H4 (cell line): ENCODE results near the gene TMEM108.

DNA sequence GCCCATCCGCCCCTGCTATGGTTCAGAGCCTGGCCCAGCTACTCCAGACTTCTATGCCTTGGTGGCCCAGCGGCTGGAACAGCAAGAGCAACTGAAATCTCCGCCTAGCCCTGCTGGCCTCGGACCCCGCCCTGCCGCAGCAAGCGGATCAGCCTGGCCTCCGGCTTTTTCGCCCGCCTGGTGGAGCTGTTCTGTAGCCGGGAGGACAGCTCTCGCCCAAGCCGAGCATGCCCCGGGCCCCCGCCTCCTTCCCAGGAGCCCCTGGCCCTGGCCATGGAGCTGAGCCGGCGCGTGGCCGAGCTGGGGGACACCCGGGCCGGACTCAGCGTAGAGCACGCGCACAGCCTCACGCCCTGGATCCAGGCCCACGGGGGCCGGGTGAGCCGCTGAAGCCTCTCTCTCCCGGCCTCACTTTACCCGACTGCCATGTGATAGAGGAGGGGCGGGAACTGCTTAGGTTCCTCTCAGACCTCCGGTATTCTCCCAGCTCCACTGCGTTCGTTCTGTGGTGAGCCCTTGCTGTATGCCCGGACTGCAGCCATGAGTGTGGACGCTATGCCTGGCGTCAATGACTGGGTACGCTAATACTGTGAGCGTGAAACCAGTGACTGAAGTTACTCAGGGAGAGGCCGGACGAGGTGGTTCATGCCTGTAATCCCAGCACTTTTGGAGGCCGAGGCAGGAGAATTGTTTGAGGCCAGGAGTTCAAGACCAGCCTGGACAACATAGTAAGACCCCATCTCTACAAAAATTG lies 24.2 kb upstream of the MRPL3 start:
- RAMPAGE, long total RNA: no peak

DNA sequence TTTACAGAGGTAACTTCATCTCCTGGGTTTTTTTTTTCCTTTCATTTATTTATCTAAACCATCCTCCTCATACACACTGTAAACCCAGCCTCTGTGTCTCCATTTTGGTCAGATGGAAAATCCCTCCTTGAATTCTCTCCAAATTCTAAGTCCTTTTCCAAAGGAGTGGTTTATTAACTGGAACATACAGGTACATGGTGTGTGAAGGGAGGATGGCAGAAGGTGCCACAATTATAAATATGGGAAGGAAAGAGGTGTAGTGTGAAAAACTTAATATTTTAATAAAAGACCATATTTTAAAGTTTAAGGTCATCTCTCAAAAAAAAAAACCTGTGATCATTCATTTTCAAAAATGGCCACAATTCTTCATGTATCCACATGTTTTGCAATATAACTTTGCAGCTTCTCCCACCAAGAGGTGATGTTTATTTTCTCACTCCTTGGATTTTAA lies 123.8 kb upstream of the CPNE4 start:
- RAMPAGE, long total RNA: no peak

- RAMPAGE, long total RNA: no peak
Measured at GRCh38 chr3:132382727-132383046, 34.6 kb upstream of the DNAJC13 start.

DNA sequence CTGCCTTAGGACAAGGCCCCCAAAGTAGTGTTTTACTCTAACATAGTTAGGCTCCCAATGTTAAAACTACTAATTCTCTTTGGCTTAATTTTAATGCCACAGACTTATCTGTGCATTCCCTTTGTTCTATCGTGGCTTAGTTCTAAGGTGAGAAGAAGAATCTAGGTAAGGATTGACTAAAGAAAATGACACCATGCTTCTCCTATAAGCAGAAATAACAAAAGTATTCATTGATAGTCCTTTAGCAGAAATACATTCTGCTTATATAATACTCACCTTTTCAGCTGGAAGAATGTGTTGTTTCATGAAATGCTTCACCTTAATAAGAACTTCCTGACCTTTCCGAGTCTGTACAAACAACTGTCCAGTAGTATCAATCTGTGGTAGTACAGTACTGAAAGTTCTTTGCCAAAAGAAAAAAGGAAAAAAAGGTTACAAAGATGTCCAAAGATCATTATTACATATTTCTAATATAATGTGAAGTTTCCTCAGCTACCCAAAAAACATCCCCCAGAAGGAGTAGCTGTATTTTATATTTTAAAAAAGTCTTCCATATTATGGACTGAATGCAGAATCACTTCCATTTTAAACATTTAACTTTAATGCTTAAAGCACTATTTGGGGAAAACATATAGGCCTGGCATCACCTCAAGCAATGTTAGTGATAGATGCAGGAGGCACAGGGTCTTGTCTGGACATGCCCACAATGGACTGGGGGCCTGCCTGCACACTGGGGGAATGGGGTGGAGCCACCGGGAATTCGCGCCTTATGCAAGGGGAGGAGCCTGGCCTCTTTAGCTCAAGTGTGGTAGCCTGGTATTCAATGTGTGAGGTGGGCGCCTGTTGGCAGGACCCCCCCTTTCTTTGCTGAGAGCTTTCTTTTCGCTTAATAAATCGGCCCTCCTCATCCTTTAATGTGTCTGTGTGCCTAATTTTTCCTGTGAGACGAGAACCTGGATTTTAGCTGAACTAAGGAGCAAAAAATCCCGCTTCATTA lies 29.6 kb downstream of the ACKR4 start:
- RAMPAGE, long total RNA: no peak

GRCh38 chr3:133037845-133038668 lies at the start of gene TMEM108:
Gene TMEM108 (plus strand): TSS chr3:133038391.
- RAMPAGE, long total RNA: no peak

- RAMPAGE, long total RNA: no peak
Measured at GRCh38 chr3:133413338-133413940, 13.6 kb downstream of the BFSP2 start.

DNA sequence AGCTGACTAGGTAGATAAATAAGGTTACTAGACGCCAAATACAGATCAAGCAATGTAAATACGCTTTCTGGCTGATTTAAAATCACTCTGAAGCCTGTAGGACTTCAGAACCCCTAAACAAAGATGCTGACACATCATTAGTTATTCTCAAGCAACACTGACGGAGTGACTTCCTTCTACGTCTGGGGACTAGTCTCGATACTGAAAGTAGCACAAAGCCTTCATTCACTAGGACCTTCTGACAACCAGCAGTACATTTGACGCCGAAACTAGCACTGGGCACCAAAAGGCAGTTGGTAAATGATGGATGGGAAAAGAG lies 67.2 kb upstream of the CDV3 start:
- RAMPAGE, long total RNA: no peak

GRCh38 chr3:133512878-133513099 lies 60.7 kb upstream of the CDV3 start:
- RAMPAGE, long total RNA: no peak

DNA sequence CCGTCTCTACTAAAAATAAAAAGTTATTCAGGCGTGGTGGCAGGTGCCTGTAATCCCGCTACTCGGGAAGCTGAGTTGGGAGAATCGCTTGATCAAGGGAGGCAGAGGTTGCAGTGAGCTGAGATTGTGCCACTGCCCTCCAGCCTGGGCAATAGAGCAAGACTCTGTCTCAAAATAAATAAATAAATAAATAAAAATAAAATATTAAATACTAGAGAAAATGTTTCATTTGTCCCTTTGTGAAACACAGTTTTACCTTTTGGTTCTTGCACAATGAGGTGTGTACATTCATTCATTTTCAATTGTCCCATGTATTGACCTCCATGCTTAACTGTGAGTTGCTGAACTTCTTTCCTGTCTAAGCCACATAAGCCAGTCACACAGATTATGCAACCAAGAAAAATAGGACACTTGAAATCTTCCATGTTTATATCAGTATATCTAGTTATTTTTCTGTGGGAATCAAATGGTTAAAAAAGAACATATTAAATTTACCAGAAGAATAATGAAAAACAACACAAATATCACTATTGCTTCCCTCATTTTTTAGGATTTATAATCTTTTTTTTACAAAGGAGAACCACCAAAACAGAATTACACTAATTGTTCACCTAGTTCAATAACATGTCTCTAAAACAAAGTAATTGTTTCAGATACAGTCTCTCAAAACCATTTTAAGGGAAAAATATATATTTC lies 6.6 kb downstream of the TOPBP1 start:
- RAMPAGE, long total RNA: no peak

GRCh38 chr3:133662285-133662781 lies 592 bp upstream of the TOPBP1 start:
- RAMPAGE, long total RNA: no peak

- RAMPAGE, long total RNA: no peak
Measured at GRCh38 chr3:133674255-133674770, 12.6 kb upstream of the TOPBP1 start.

DNA sequence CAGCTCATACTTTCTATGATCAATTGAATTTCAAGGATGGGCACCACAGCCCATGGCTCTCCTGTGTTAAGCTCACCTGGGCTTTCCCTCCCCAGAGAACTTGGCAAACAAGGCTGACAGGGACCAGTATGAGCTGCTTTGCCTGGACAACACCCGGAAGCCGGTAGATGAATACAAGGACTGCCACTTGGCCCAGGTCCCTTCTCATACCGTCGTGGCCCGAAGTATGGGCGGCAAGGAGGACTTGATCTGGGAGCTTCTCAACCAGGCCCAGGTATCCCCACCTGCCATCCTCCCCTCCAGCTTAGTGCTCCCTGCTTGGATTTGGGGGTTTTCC lies 10.5 kb downstream of the TF start:
- RAMPAGE, long total RNA: no peak

DNA sequence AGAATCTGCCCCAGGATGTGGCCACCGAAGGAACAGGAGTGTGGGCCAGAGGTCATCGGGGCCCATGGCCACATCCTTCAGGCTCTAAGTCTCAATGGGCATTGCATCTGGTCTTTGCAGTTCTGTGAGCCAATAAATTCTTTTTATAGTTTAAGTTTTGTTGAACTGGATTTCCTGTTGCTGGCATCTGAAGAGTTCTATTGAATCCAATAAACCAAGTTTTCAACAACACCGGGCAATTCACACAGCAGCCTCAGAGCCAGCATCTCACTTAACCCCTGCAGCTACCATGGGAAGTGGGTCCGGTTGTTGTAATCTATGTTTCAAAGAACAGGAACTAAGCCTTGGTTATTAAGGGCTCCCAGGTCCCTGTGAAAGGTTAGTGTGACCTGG lies 10.1 kb upstream of the SLCO2A1 start:
- RAMPAGE, long total RNA: no peak

DNA sequence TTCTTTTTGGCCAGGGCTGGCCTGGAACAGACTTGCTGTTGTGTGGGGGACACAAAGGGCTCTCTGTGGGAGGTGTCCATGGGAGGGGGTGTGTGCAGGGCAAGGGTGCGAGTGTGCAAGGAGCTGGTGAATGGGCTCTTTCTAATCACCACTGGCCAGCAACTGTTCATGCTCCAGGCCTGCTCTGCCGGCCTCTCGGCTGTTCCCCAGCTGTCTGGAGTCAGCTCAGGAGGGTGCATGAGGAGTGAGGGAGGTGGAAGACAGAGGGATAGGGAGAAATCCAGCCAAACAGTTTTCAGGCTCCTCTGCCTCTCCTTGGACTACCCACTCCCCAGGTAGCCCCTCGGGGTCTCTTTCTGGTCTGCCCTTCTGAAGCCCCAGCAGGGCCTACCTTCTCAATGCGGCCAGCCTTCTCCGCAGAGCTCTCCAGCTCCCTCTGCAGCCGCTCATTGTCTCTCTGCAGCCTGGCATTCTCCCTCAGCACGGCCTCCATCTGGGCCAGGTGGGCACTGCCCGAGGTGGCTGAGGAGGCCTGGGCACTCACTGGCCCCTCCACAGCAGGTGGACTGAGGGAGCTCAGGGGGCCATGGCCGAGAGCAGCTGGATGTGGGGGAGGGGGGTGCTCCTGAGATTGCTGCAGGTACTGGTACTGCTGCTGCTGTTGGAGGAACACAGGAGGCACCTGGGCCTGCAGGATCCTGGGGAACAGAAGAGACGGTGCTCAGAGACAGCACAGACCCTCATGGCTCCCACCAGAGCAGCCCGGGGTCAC lies 7.0 kb downstream of the AMOTL2 start:
- RAMPAGE, long total RNA: no peak

DNA sequence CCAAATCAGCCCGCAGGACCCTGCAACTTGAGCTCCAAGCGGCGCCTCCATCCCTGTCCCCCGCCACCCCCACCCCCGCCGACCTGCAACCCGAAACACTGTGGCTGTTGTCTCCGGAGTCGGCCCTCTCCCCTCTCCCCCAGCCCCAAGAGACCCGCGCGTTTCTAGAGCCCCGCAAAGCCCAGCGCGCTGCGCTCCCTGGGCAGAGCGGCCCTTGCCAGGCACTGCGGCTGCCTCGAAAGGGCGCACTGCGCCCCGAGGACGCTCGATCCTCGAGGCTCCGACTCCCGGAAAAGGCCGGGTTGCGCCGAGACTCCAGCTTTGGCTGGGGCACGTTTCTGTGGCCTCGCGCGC lies 311 bp downstream of the AMOTL2 start:
- RAMPAGE, long total RNA: no peak

DNA sequence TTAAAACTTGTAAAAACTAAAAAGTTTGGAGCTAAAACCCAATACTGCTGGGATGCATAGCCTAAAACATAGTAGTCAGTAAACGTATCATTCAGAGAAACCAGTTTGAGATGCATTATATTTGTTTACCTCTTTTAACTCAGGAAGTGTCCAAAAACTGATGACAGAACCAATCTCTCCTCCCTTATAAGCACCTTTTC lies 58.4 kb downstream of the CEP63 start:
- RAMPAGE, long total RNA: no peak

GRCh38 chr3:134650371-134650730 lies 471 bp downstream of the KY start:
- RAMPAGE, long total RNA: no peak

DNA sequence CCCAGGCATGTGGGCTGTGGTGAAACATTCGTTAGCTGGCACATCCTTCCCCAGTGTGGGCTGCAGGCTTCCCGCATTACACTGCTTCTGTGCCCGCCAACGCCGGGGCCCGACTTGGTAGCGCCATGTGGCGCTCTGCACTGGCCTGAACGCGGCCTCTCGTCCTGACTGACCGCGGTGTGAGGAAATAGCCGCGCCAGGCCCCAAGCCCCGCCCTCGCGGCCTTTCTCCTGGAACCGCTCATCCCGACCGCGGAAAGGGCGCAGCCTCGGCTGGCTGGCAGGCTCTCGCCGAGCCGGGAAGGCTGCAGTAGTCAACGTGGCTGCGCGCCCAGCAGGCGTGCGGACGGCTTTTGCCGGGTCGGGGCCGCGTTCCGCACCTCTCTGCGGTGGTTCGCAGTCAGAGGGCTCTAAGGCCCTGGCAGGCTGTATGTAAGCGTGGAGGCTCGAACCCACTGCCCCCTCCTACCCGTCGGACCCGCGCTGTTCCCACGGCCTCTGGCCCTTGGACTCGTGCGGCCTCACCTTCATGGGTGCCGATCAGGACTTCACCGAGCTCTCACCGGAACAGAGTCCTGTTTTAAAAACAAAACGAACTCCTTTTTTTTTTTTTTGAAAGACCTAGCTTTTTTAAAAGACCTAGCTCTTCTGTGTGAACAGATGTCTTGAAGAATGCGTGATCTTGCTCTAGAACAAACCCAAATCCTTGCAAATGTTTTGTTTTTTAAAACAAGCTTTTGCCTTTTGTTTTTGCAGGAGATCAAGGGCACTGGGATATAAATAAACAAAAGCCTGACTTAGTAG lies 751 bp upstream of the MSL2 start:
- RAMPAGE, long total RNA: no peak

DNA sequence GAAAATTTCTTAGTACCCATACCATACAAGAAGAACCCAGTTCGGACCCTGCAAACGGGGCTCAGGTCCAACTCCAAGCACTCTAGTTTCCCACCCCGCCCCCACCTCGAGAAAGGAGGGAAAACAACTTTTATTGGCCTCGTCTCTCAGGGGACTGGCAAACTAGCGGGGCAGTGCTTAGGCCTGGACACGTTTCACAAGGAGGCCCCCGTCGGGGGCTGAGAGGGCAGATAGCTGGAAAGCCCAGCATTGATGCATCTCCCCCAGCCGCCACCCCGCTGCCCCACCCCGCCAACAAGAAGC lies 903 bp downstream of the STAG1 start:
- RAMPAGE, long total RNA: no peak

- RAMPAGE, long total RNA: no peak
Measured at GRCh38 chr3:136995668-136996127, 37.9 kb downstream of the IL20RB start.